Skin of body (tissue), 2 donors: ENCODE measurements around the genes TMEM223 and SLC22A24.

DNA sequence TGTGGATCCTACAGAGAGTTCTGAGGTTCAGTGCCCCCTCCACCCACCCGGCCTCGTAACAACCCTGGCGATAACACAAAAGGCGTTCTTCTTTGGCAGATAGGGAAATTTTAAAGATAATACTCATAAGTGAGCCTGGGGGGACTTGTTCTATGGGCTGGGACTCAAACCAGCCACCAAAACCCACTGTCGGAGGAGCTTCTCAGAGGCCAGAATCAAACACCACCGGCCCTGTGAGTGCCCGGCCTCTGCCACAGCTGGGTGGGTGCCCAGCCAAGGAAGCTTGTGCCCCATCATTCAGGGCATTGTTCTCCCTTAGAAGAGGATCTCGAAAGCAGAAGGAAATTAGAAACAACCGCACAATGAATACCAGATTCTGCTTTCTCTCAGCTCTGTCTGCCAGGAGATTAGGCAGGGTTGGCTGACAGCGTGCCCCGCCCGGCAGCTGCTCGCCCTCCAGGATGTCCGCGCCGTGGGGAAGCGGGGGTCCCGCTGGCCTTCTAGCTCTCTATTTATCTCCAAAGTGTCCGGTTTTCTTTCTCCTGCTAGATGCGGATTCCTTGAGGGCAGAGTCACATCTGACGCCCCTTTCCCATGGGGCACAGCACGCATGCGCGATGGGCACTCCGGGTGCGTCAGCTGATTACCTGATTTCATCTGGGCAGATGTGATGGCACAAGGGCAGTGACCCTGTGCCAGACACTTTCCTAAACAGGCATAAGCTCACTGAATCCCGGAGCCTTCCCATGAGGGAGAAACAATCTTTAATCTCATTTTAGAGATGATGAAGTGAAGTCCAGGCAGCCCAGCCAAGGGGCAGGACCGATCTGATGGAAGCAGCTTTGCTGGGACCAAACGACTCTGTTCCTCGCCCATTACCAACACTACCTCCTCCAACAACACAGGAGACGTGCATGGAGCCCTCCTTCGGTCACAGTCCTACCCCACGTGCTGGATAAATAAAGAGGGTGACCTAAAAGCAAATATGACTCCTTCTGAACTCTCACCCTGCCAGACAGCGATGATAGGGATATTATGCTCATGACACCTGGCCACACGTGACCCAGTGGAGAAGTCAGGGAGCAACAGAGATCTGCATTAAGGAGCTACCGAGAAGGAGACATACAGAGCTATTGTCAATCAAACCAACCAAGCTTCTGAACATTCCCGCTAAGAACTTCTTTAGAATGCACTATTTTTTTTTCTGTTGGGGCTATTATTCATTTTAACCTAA, 25.7 kb downstream of the SCGB1A1 start:
- RAMPAGE, long total RNA, result no peak

GRCh38 chr11:62445420-62445733, 26.5 kb downstream of the SCGB1A1 start:
- RAMPAGE, long total RNA, result no peak

DNA sequence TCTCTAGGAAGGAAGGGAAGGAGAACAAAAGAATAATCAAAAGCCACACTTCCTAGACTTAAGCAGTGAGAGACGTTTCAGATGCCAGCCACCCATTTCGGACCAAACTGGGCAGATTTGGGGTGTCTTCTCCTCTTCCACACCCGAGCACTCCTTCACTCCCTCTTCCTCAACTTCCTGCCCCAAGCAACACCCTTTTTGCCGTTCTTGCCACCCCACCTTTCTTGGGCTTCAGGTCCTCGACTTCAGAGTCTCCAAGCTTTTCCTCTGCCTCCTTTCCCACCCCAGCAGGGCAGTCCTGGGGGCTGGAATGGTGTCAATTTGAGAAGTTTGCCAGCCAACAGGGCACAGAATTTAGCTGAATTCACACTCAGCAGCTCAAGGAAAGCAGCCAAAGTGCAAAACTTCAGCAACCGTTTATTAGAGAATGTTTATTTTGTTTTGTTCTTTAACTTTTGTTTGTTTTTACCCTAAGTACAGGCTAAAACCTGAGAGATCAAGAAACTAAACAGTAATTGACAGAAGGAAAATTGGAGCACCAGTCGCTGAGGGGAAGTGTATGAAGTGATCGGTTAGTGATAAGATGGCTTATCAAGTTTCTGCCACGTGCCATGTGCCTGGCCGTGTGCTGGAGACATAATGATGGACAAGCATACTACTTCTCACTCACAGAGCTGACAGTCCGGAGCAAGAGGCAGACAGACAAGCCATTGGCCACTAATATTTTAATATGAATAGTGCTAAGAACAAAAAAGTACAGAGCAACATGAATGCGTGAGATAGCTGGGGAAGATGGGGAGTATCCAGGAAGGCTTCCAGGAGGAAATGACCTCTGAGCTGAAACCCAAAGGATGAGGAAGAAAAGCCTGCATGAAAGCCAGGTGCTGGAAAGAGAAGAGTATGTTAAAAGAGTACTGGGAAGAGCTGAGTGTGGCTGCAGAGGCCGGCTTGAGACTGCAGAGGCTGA, 44.4 kb downstream of the AHNAK start:
- RAMPAGE, long total RNA, result no peak

- RAMPAGE, long total RNA, result no peak
Observed at GRCh38 chr11:62516754-62517502, 29.7 kb downstream of the AHNAK start.

- RAMPAGE, long total RNA, result no peak
Observed at GRCh38 chr11:62572247-62572960, 1.3 kb downstream of the EEF1G start.

- RAMPAGE, long total RNA, result no peak
Observed at GRCh38 chr11:62600891-62601386, 726 bp downstream of the MTA2 start.

DNA sequence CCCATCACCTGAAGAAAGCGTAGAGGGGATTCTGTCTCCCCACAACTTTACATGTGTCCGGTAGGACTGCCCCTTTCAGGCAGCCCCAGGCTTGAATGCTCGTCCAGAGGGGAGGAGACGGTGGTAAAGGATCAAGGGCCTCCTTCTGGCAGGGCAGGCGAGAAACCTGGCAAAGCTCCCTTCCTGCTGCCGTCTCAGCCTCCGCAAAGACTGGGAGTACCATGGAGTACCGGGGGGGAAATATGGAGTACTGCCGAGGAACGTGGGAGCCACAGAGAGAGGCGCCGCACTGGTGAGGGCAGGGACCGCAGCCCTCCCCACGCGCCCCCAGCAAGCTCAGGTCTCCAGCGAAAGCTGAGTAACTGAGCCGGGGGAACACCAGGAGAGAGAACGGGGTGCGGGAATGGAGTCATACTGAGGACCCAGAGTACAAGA, 929 bp downstream of the EML3 start:
- RAMPAGE, long total RNA, result no peak

- RAMPAGE, long total RNA, result no peak
Observed at GRCh38 chr11:62621234-62621810, 464 bp downstream of the B3GAT3 start.

- RAMPAGE, long total RNA, result no peak
Observed at GRCh38 chr11:62694680-62695322, 5.5 kb upstream of the LRRN4CL start.

DNA sequence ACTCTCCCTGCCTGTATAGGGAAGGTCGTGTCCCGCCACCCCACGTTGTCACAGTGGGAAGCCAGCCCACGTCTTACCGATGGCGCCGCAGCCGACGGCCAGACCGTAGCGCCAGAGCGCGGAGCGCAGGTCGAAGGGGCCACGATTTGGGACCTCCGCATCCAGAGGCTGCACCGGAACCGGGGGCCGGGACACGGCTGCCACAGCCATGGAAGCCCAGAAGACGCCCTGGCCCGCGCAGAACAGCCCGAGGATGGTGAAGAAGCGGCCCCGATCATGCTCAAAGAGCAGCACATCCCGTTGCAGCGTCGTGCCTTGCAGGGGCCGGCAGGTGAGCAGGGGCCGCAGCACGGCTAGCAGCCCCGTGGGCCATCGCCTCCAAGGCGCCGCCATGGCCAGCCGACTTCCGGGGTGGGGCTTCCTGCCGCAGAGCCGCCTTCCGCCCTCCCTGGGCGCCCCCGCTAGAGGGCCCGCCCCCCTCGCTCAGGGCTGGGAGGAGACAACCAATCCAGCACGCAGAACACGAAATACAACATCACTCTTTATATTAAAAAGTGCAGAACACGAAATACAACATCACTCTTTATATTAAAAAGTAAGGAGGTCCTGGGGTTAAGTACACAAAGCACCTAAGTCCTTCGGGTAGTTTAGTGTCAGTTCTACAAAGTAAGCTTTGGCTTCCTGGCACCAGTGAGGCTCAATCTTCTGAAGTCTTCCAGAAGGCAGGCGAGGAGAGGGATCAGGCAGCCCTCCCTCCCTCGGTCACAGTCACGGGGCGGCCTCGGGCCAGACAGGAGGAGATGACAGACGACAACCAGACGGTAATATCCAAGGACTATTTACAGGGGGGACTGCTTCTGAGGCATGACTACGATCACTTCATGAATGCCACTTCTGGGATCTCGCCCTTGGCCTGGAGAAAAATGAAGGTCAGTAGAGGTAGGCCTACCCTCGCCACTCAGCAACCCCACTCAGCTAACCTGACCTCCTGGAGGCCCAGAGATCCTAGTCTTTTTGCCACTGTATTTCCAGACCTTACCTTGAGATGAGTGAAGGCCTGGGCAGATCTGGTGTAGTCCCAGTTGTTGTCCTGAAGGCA, at the start of gene TMEM223:
TMEM223 (minus strand) TSS at position 405 of the 1,099 bp plus-strand sequence.
- RAMPAGE, long total RNA, result no peak

- RAMPAGE, long total RNA, result no peak
Observed at GRCh38 chr11:62801652-62802330, 3.4 kb downstream of the NXF1 start.

- RAMPAGE, long total RNA, result no peak
Observed at GRCh38 chr11:62841174-62841924, 2.0 kb upstream of the WDR74 start.

DNA sequence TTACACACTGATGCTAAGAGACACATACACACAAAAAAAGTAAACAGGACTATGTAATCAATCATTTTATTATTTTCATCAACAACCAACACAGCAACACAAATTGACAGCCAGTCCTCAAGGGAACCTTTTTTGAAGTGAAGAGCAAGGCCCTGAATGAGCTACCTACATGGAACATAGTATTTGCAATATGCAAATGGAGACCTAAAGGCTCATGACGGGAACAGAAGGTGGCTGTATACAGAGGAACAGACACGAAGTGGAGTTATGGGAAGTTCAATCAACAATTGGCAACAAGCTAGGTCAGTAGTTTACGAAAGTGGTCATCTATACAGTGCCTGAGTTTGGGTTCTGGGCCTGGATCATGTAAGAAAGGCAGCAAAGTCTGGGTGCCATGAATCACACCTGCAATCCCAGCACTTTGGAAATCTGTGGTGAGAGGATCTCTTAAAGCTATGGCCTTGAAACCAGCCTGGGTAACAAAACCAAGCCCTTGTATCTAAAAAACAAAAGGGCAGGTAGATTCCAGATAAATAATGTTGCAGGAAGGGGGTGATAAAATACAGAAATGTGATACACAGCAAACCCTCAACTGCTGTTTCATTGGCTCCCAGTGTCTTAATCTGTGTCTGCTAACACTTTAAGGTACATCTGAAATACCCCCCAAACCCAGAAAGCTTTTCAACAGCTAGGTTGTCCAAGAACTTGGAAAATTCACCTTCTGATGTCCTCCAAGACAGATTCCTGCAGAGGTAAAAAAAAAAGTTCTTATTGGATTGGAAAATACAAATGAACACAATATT, 12.7 kb upstream of the WDR74 start:
- RAMPAGE, long total RNA, result no peak

GRCh38 chr11:62854895-62855962, 15.8 kb upstream of the WDR74 start:
- RAMPAGE, long total RNA, result no peak

GRCh38 chr11:62883508-62884089, 2.9 kb downstream of the SLC3A2 start:
- RAMPAGE, long total RNA, result no peak

GRCh38 chr11:62885438-62885784, 4.7 kb downstream of the SLC3A2 start:
- RAMPAGE, long total RNA, result no peak

- RAMPAGE, long total RNA, result no peak
Observed at GRCh38 chr11:63143984-63144377, at the start of gene SLC22A24. TSS of gene SLC22A24 (minus strand) at chr11:63144221.

DNA sequence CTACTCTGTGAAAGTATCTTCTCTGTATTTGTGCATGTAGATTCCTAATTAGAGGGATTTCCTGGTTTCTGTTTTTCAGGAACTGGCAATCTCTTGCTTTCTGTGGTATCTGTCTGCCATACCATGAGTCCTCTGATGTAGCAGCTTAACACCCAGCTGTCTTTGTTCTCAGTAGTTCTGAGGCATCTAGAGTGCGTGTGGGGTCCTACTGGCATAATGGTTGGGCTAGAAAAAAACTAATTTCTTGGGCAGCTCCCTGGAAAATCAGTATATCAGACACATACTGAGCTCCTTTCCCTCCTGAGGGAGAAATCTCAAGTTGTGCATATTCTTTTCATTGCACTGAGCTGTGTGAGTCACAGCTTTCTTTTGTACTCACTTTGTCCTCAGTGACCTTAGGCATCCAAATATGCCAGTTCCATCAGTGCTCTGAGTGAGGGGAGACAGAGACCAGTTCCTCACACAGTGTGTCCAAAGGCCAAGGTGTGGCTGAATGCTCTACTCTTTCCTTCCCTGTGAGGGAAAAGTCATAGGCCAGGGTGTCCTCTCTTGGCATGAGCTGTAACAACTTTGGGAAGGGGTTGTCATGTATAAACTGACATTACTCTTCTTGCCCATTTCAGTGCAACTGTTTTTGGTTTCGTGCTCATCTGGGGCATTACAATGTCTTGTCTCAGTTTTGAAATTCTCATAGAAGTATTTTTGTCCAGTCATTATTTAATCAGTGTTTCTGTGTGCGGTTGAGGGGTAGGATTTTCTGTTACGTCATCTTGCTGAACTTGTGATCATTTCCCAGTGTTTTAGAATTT, 35.6 kb upstream of the SLC22A24 start:
- RAMPAGE, long total RNA, result no peak

DNA sequence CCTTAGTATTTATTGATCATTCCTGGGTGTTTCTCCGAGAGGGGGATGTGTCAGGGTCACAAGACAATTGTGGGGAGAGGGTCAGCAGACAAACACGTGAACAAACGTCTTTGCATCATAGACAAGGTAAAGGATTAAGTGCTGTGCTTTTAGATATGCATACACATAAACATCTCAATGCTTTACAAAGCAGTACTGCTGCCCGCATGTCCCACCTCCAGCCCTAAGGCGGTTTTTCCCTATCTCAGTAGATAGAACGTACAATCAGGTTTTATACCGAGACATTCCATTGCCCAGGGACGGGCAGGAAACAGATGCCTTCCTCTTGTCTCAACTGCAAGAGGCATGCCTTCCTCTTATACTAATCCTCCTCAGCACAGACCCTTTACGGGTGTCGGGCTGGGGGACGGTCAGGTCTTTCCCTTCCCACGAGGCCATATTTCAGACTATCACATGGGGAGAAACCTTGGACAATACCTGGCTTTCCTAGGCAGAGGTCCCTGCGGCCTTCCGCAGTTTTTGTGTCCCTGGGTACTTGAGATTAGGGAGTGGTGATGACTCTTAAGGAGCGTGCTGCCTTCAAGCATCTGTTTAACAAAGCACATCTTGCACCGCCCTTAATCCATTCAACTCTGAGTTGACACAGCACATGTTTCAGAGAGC, 8.3 kb upstream of the PLAAT4 start:
- RAMPAGE, long total RNA, result no peak

- RAMPAGE, long total RNA, result no peak
Observed at GRCh38 chr11:63531940-63532365, 4.7 kb upstream of the PLAAT4 start.